Glomerular endothelial cell (primary cell): ENCODE results near the genes NISCH and NT5DC2.

DNA sequence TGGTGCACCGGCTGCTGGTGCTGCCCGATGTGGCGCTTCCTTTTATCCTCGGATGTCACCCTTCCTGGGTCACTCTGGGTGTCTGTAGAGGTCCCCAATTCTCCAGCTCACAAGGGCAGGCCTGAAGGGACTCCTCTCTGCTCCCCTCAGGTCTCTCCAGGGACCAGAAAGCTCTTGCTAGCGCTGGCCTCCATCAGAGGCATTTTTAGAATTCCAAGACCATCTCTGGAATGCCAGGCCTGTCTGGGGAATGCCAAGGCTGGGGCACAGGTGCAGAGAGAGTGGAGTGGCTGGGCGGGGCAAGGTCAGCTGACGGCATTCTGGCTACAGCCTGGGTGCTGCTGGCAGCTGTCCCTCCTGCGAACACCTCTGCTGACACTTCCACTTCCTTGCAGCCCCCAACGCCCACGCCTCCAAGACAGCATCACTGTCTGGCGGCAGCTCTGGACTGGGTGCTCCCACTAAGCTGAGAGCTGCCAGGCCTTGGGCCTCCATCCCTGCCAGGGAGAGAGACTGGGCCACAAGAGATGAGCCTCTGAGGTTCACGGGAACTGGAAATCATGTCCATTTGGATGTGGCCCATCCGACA, 3.9 kb downstream of the TNNC1 start:
- RAMPAGE, long total RNA = no peak

- RAMPAGE, long total RNA = start-site peak on the plus strand at chr3:52455582-52455633, 445 and 602 reads in 2 replicates
Observed at GRCh38 chr3:52455268-52456054, at the start of gene NISCH. Gene NISCH, plus strand, starts transcription at chr3:52455604.

DNA sequence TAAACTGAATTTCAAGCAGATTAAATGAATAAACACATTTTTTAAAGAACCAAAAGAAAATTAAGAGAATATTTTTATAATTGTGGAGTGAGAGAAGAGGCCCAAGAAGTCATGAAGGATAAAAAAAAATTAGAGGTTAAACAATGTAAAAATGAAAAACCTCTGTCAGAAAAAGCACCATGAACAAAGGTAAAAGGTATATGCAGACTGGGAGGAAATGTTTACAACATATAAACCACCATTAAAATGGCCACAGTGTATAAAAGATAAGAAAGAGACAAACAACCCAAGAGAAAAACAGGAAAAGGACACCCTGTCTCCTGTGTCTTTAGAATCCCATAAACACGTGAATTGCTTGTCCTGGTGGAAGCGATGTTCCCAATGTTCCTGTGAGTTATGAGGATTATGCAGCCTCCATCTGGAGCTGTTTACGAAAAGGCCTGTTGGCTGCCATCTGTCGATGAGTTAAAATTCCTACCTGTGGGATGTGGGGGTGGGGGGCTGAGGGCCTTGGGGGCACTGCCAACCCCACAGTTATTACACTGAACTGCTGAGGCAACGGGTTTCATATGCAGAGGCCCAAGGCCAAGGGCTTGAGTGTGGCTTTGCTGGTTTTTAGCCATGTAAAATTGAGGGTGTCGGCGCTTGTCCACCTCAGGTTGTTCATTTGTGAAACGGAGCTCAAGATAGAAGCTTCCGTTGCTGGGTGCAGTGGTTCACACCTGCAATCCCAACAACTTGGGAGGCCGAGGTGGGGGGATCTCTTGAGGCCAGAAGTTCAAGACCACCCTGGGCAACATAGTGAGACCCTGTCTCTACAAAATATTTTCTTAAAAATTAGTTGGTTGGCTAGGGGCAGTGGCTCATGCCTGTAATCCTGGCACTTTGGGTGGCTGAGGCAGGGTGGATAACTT, 13.6 kb downstream of the NISCH start:
- RAMPAGE, long total RNA = no peak

DNA sequence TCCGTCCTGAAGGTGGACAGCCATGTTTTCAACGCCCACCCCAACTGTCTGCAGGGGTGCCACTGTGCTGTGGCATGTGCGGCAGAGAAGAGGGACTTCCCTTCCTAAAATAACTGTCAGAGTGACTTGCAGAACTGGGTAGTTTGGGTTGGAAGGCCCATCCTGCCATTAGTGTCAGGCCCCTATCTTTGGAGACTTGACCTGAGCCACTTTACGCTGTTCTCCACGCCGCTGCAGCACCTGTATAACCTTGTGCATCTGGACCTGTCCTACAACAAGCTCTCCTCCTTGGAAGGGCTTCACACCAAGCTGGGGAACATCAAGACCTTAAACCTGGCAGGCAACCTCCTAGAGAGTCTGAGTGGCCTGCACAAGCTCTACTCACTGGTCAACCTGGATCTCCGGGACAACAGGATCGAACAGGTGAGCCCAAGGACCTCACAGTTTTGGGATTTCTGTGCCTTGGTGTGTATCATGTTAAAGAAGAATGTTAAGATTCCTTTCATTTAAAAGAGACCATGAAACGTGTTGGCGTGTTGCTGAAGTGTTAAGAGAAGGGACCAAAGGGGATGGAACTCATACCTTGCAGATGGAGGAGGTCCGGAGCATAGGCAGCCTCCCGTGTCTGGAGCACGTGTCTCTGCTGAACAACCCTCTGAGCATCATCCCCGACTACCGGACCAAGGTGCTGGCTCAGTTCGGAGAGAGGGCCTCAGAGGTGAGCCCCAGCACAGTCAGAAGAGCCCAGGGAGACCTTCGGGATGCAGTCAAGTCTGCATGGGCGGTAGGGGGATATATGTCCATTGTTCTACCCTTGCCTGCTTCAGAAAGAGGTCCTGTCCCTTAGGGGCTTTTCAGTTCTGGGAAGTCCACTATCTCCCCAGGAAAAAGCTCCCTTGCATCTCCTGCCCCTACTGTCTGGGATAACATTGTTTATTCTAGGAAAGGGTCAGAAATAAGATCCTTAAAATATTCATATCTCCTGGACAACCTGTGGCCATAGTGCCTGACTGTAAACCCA, 17.0 kb upstream of the STAB1 start:
- RAMPAGE, long total RNA = no peak

- RAMPAGE, long total RNA = no peak
Observed at GRCh38 chr3:52479425-52480524, 15.4 kb upstream of the STAB1 start.

GRCh38 chr3:52481863-52482476, 13.2 kb upstream of the STAB1 start:
- RAMPAGE, long total RNA = no peak

GRCh38 chr3:52529684-52530630, 3.7 kb downstream of the NT5DC2 start:
- RAMPAGE, long total RNA = no peak

DNA sequence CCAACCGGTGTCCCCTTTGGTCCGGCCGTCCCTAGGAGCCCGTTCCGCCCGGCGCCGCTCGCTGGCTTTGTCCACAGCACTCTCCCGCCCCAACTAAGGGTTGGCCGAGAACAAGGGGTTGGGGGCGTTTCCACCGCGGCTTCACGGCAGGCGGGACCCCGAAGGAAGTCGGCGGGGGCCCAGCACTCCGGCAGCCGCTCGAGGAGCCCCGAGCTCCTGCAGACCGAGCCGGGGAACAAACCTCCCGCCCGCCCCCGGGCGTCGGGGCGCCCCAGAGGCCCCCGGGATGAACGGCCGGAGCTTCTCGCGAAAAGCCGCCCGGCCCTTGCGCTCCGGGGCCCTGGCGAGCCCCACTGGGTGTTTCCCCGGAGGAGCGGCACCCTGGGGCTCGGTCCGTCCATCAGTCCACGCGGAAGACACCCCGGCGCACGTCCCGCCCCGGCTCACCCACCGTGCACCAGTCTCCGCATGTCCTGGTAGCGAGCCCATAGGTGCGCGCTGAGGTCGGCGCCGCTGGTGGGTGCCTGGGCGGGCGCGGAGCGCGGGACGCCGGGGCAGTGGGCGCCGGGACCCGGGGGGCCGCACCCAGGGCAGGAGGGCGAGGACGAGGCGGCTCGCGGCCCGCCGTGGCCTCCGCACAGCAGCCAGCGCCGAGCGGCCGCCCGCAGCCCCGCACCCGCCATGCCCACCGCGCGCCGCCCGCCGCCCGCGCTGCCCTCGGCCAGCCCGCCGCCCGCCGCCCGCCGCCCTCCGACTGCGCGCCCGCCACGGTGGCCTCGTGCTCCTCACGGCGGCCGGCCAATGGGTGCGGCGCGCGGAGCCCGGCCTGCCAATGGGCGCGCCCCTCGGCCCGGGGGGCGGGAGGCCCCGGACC, at the start of gene NT5DC2:
Gene NT5DC2, minus strand, starts transcription at position 803 of the 874 bp plus-strand sequence.
- RAMPAGE, long total RNA = no peak

- RAMPAGE, long total RNA = no peak
Observed at GRCh38 chr3:52550417-52550870, 14.0 kb downstream of the UQCC5 start.

DNA sequence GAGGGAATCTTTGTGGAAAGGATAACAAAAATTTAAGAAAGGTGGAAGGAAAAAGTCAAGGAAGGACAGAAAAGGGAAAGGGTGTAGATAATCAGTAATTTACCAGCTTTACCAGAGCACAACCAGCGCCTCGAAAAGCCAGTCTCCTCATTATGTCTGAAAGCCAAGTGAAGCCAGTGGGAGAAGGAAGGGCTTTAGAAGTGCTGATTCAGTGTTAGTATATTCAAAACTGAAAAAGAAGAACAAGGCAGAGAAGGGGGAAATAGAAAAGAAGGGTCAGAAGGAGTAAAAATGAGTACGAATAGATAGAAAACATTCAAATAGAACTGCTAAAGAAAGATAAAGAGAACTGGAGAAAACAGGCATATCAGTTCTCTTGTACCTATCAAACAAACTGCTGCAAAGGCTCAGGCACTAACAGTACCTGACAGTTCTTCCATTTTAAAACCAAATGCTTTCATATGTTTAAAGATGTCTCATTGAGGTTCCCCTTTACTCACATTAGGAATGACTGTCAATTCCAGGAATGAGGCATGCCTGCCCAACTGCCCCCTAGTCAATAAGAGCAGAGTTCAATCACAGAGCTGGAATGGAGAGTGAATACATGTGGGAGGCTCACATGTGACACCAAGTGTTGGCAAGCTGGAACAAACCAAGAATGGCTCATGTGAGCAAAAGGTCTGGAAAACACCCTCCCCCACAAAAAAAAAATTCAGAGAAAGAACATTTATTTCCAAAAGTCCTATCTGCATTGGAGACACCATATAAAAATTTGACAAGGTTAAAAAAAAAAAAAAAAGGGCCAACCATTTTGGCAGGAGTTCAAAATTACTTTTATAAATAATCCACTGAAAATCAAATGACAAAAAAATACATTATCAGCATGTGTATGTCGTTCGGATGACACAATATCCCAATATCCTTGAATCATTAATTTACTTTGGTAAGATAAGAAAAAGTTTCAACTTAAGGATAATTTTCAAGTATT, 3.9 kb upstream of the GNL3 start:
- RAMPAGE, long total RNA = no peak

DNA sequence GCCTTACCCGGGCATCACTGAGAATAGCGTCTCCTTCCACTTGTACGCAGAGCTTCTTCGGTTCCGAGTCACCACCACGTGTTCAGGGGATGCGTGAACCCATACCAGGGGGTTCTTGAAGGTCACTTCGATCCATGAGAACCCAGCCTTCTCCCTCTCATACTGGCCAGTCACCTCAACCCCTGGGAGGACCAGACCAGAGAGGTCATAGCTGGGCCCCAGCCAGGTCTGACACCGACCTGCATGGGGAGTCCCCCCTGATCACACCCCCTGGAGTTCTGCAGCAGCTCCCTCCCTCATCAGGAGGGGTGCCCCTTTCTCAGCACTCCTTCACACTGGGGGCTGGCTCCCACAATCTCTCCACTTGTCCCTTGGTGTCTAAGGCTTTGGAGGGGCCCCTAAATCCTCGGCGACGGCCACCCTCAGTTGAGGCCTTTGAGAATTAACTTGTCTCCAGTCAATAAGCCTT, 13.6 kb downstream of the ITIH4 start:
- RAMPAGE, long total RNA = no peak

DNA sequence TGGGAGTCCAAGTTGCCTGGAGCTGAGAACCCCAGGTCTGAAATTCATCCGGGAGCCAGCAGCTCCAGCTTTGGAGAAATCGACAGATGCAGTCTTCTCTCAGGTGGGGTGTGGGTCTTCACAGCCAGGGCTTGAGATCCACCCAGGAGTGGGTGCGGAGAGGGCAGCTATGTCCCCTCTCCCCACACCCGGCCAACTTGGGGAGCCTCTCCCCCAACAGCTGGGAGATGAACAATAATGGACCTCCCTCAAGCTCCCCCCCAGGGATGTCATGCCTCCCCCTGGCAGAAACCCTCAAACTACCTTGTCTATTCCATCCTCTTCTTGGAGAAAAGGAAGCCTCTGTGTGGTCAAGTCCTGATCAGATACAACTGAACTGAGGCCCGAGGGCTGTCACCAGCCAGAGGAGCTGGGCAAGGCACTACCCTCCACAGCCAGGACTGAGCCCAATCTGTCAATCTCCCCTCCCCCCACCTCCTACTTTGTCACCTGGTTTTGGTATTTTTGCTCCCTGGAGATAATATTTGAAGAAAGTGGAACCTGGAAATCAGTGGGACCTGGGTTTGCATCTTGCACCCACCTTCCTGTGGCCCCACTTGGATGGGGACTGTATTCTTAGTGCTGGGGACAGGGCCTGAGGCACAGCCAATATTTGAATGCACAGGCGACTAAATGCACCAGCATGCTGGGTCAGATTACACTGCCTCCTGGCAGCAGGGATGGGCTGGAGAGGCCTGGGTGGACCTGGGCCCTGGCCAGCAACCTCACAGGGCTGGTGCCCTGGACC, 10.8 kb downstream of the ITIH4 start:
- RAMPAGE, long total RNA = no peak

- RAMPAGE, long total RNA = no peak
Observed at GRCh38 chr3:52998570-52999906, 46.8 kb downstream of the SFMBT1 start.

- RAMPAGE, long total RNA = no peak
Observed at GRCh38 chr3:53045753-53045892, 250 bp downstream of the SFMBT1 start.

- RAMPAGE, long total RNA = no peak
Observed at GRCh38 chr3:53145111-53145748, 15.0 kb upstream of the RFT1 start.

- RAMPAGE, long total RNA = no peak
Observed at GRCh38 chr3:53155610-53156283, 5.3 kb upstream of the PRKCD start.

GRCh38 chr3:53170129-53171016, 9.4 kb downstream of the PRKCD start:
- RAMPAGE, long total RNA = no peak

DNA sequence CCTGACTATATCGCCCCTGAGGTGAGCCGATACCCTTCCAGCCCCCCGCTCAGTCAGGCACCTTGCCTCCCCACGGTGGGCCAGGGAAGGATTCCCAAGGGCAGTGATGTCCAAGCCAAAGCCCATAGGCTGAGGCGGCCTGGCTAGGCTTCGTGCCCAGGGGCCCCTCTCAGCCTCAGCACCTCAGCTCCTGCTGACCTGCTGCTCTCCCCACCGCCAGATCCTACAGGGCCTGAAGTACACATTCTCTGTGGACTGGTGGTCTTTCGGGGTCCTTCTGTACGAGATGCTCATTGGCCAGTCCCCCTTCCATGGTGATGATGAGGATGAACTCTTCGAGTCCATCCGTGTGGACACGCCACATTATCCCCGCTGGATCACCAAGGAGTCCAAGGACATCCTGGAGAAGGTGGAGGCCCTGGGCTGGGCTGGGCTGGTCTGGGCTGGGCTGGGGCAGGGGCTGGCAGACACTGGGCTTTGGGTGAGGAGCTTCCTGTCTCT, 27.9 kb downstream of the PRKCD start:
- RAMPAGE, long total RNA = no peak

- RAMPAGE, long total RNA = no peak
Observed at GRCh38 chr3:53217926-53218162, 38.0 kb downstream of the TKT start.

- RAMPAGE, long total RNA = no peak
Observed at GRCh38 chr3:53231050-53231792, 24.6 kb downstream of the TKT start.